Vermiform appendix (tissue), 1 donor: ENCODE measurements around the gene ARHGDIG.

GRCh38 chr16:16622-17394, 36.6 kb downstream of the POLR3K start:
- PRO-cap = no peak

- PRO-cap = no peak
Measured at GRCh38 chr16:74117-74763, 1.8 kb upstream of the RHBDF1 start.

- PRO-cap = no peak
Measured at GRCh38 chr16:74818-75291, 2.4 kb upstream of the RHBDF1 start.

- PRO-cap = no peak
Measured at GRCh38 chr16:88616-88934, 10.6 kb downstream of the MPG start.

GRCh38 chr16:97874-98713, 20.1 kb downstream of the MPG start:
- PRO-cap = no peak

DNA sequence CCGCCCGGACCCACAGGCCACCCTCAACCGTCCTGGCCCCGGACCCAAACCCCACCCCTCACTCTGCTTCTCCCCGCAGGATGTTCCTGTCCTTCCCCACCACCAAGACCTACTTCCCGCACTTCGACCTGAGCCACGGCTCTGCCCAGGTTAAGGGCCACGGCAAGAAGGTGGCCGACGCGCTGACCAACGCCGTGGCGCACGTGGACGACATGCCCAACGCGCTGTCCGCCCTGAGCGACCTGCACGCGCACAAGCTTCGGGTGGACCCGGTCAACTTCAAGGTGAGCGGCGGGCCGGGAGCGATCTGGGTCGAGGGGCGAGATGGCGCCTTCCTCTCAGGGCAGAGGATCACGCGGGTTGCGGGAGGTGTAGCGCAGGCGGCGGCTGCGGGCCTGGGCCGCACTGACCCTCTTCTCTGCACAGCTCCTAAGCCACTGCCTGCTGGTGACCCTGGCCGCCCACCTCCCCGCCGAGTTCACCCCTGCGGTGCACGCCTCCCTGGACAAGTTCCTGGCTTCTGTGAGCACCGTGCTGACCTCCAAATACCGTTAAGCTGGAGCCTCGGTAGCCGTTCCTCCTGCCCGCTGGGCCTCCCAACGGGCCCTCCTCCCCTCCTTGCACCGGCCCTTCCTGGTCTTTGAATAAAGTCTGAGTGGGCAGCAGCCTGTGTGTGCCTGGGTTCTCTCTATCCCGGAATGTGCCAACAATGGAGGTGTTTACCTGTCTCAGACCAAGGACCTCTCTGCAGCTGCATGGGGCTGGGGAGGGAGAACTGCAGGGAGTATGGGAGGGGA, 568 bp downstream of the HBA2 start:
- PRO-cap = no peak

- PRO-cap = no peak
Measured at GRCh38 chr16:192004-192720, 11.9 kb downstream of the HBQ1 start.

DNA sequence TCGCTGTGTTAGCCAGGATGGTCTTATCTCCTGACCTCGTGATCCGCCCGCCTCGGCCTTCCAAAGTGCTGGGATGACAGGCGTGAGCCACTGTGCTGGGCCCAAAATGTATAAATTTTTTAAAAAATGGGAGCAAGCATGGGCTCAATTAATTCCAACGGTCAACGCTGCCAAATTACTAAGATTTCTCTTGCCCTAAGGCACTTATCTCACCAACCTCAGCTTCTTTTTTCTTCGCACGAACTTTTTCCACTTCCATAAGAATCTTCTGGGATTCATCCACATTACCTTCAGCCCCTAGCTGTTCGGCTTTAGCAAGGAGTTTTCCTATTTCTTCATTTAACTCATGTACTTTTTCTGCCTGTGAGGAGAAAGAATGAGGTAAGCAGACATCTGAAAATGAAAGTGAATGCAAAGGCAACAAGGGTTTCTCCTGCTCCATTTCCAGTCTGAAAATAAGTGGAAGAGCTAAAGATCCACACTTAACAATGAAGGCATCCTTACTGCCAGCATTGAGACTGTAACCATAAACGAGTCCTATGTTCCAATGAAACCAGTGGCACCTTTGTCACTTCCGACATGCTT, 23.4 kb downstream of the LUC7L start:
- PRO-cap = no peak

- PRO-cap = no peak
Measured at GRCh38 chr16:280230-280913, at the start of gene ARHGDIG. ARHGDIG (plus strand) TSS chr16:280591.

DNA sequence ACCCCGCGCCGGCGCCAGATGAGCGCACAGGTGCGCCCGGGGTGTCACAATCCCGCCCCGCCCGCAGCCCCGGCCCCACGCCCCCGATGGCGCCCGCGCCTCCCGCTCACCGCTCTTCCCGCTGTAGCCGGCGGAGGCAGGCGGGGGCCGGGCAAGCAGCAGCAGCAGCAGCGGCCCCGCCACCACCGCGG, 292 bp downstream of the PGAP6 start:
- PRO-cap = no peak

- PRO-cap = no peak
Measured at GRCh38 chr16:496431-497328, 30.8 kb upstream of the CAPN15 start.

- PRO-cap = no peak
Measured at GRCh38 chr16:509058-509657, 18.4 kb upstream of the CAPN15 start.

DNA sequence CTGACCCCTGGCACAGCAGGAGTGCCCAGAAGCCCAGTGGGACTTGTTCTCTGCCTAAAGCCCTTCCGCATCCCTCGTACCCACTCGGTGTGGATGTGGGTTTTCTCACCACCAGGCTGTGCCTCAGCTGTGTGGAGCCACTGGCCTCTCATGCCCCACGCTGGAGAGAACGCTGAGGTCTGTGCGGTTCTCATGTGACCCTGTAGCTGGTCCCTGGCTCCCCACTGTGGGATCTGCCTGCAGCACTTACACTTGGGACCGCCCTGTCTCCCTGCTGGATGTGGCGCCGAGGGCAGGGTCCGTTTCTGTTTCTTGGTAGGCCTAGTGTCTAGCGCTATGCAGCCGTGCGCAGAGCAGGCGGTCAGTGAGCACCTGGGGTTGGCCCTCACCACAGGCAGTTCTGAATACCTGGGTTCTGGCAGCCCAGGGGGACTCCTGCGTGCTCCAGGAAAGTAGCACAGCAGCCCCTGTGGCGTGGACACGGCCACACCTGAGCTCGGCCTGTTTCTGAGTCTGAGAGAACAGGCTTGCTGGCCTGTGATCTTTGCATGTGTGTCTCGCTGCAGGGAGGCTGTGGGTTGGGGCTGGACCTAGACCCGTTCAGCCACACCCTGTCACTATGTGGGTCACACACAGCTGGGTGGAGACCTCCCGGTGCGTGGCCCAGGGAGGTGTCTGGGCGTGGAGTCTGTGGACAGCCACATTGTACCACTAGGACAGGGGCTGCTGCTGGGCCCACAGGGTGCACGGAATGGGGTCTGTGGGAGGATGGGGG, 2.7 kb downstream of the CAPN15 start:
- PRO-cap = no peak

DNA sequence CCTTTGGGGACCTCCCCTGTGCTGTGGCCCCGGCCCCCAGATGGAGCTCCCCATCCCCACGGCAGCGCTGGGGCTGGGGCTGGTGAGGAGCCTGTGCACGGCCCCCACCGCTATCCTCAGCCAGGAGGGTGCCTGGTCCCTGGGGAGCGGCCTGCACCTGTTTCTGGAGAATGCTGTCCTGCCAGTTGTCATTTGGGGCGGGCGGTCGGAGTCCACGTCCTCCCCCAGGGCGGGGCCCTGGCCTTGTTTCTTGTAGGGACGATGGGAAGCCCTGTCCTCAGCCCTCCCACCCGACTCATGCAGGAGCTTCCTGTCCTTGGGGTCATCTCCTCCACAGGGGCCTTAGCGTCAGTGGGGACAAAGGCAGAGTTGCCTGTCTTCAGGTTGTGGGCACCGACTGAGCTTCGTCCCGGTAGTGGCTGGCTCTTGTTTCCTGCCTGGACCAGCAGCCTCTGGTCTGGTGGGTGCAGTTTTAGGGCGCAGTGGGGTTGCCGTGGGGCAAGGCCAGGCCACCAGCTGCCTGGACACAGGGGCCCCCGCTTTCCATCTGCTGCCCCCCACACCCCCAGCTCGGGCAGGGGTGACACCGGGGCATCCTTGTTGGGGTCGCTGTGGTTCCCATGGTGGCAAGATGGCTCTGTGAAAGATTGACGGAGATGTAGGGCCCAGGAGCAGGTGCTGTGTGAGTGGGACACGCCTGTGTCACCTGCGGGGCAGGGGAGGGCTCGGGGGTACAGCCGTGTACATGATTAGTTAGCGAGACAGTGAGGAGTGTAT, 6.9 kb downstream of the CAPN15 start:
- PRO-cap = no peak

DNA sequence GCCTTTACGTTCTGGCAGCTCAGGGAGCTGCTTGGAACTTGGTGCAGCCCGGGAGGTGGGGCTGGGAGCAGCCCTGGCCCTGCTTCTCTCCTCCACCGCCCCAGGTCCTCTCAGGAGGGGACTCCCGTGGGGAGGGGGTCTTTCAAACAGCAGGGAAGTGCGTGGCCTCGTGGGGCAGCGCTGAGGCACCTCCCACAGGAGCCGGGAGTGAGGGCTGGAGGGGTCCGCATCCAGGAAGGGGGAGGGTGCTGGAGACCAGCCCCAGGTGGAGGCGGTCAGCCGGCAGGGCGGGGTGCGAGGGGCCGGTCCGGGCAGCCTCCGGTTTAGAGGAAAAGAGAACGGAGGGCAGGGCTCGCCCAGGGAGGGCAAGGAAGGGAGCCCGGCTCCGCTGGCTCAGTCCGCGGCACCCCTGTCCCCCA, 684 bp upstream of the PRR35 start:
- PRO-cap = no peak

DNA sequence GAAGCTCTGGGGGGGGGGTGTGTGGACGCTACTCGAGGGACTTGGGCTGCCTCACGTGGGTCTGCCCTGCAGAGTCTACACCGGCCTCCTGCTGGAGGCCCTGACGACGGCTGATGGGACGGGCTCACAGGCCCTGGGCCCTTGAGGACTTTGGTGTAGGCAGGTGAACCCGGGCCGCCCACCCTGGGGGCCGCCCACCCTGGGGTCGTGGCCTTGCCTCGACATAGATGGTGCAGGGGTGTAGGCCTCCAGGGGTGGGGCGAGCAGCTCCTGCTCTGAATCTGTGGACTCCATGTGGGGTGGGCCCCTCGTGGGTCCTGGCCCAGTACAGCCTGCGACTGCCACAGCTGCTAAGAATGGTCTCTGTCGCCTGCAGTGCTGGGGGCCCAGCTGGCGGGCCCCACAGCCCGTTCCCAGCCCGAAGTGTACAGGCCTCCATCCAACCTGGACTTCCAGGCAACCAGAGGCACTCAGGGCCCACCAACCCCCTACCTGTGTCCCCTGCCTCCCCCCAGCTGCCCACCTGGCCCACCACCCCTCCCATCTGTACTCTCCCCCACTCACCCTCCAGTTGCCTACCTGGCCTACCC, 5.6 kb upstream of the RAB40C start:
- PRO-cap = no peak

DNA sequence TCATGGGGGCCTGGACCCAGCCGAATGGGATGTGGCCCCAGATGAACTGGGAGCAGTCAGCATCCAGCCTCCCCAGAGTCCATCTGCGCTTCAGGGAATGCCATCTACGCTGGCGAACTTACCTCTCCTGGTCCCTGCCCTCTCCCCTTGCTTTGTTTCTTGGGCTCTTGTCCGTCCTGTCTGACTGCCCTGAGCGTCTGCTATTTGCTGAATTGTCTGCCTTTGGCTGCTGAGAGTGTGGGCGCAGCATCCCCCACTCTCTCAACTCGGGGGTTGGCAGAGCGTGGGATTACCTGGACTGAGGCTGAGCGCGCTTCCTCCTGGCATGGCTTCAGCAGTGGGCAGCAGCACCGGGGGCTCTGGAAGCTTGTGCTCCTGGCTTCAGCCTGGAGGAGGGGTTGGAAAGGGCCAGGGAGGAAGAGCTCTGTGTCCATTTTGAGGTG, 2.2 kb downstream of the RAB40C start:
- PRO-cap = no peak

- PRO-cap = no peak
Measured at GRCh38 chr16:592477-593473, 2.9 kb downstream of the RAB40C start.

DNA sequence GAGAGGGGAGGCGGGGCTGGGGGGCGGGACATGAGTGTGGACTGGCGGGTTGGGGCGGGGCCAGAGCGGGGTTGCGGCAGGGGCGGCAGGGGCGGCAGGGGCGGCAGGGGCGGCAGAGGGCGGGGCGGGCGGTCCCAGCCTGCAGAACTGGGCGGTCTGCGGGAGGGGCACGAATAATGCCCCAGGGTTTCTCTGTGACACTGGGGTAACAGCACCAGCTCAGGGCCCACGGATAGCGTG, 1.0 kb upstream of the METTL26 start:
- PRO-cap = no peak

GRCh38 chr16:660502-661278, 7.2 kb upstream of the RHOT2 start:
- PRO-cap = bidirectional peak, plus-strand start at chr16:660893, minus-strand start at chr16:660898